HL-60 (cell line): ENCODE data around the genes MIER2, CDC34, ELANE and CFD.

- RRBS: 75% methylated on average over 14 of the region's 41 CpGs
Observed at GRCh38 chr19:308496-308980, 17.3 kb upstream of the PLPP2 start.

DNA sequence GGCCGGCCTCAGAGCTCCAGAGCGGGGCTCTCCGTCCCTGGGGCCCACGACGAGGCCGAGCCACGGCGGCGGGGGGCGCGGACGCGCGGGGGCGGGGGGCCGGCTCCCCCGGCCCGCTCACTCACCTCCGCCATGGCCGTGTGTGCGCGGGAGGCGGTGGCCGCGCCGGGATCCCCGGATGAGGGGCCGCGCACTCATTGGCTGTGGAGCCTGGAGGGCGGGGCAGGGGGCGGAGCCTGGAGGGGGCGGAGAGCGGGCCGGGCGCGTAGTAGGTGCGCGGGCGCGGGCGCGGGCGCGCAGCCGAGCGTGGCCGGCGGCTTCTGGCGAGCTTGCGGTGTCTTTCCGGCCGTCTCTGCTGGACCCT, at the start of gene MIER2:
MIER2 (minus strand) TSS at position 148 of the 364 bp plus-strand sequence.
- RRBS: 34% methylated on average over 39 of the region's 52 CpGs

- RRBS: no CpG with 5 or more reads among the region's 16 CpGs
Observed at GRCh38 chr19:425336-425737, 16.4 kb upstream of the C2CD4C start.

DNA sequence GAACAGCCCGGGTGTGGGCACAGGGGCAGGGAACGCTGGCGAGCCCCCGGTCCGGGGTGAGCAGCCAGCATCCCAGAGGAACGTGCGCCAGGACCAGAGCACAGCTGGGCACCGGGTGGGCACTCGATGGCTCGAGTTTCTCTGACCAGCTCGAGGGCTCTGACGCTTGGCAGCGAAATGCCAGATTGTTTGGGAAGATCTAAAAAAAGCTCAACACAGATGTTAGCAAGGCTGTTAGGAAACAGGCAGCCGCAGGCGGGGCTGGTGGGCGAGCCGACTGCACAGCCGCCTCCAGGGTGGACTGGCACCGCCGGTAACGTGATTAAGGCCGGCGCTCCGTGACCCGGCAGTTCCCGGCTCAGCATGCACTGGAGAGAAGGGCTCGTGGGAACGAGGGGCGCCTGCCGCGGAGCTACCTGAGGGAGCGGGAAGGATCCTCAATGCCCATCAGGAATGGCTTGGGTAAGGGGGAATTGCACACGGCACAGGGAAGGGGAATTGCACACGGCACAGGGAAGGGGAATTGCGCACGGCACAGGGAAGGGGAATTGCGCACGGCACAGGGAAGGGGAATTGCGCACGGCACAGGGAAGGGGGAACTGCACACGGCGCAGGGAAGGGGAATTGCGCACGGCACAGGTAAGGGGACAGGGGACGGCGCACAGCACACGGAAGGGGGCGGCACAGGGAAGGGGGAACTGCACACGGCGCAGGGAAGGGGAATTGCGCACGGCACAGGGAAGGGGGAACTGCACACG, 18.2 kb upstream of the C2CD4C start:
- RRBS: 89% methylated on average over 8 of the region's 53 CpGs

DNA sequence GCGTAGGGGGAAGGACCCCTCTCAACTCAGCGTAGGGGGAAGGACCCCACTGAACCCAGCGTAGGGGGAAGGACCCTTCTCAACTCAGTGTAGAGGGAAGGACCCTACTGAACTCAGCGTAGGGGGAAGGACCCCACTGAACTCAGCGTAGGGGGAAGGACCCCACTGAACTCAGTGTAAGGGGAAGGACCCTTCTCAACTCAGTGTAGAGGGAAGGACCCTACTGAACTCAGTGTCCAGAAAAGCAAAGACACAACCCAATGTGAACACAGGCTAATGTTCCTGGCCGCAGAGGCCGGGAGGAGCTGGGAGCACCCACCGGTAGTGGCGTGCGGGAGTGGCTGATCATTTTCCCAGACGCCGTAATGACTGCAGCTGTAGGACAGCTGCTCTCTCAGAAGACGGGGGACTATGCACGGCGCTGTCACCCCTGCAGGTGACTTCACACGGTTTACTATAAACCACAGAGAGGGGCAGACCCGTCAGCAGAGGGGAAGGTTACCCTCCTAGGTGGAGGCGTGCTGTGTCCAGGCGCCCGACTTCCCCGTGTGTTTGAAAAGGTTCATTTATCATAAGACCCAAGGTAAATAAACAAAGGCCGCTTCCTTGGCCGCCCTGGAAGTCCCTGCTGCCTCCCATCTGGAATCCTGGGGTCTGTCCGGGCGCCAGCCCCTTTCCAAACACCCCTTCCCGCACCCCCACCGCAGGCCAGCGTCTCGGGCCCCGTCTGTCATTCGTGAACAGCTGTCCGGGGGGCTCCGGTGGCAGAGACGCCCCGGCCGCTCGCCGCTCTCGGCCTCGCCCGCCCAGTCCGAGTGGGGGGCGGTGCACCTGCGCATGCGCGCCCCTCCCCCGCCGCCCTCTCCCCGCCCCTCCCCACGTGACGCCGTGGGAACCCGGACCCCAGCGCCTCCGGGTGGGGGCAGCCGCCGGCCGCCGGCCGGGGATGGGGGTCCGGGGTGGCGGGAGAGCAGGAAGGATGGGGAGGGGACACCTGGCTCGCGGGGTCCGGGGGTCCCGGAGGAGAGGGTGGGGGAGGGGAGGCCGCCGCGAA, 1.1 kb downstream of the SHC2 start:
- RRBS: 13% methylated on average over 16 of the region's 69 CpGs

DNA sequence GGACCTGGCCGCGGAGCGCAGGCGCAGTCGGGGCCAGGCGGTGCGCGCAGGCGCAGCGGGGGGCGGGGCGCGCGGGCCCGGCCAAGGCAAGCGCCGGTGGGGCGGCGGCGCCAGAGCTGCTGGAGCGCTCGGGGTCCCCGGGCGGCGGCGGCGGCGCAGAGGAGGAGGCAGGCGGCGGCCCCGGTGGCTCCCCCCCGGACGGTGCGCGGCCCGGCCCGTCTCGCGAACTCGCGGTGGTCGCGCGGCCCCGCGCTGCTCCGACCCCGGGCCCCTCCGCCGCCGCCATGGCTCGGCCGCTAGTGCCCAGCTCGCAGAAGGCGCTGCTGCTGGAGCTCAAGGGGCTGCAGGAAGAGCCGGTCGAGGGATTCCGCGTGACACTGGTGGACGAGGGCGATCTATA, at the start of gene CDC34:
CDC34 (plus strand) TSS at position 113 of the 400 bp plus-strand sequence.
- RRBS: 2% methylated on average over 44 of the region's 61 CpGs

- RRBS: no CpG with 5 or more reads among the region's 21 CpGs
Observed at GRCh38 chr19:534697-535292, 3.2 kb downstream of the CDC34 start.

DNA sequence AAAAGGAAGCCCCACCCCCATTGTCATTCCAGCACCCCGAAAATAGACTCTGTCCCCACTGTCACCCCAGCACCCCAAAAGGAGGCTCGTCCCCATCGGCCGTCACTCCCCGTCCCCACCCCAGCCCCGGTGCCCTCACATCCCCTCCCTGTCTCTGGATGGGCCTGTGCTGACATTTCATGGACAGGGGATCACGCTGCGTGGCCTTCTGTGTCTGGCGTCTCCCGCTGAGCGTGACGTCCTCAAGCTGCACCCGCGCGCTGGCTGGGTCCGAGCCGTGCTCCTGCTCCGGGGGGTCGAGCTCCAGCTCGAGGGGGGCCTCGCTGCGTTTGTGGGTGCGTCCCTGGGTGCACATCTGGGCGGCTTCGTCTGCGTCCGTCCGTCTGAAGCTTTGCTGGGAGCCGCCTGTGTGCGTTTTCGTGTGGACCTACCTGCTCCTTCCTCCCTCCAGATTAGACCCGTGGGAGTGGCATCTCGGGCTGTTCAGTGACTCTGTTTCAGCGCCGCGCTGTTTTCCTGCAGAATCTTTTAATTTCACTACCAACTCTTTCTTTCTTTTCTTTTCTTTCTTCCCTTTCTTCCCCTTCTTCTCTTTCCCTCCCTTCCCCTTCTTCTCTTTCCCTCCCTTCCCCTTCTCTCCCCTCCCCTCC, 7.3 kb downstream of the GZMM start:
- RRBS: no CpG with 5 or more reads among the region's 36 CpGs

DNA sequence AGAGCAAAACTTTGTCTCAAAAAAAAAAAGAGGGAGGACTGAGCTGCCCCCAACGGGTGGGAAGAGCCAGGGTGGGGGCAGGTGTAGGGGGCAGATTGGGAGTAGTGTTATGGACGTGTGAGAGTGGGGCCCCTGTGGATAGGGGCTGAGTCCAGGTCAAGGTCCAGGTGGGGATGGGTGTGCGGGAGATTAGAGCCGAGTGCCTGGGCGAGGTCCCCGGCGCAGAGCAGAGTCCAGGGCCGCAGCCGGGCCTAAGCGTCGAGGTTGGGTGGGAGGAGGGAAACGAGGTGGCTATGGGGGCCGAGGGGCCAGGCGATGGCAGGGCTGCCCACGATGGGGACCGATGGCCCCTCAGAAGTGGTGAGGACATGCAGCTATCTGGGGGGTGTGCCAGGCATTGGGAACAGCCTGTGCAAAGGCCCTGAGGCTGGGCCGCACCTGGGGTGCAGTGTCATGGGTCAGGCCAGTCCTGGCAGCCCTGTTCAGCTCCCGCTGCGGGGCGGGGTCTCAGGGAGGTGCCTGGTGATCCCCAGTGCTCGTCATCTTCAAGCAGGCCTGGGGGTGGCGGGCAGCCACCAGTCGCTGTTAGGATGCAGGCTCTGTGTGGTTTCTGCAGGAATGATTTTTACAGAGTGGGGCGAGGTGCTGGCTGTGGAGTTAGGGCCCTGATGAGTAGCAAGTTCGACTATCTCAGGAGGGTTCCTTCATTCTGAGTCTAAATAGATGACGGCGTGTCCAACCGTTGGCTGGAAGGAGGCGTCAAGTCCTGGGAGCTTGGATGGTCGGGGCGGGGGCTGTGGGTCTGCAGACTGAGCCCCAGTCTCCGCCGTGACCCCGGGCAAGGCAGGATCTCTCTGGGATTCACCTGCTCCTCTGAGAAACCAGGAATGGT, 12.2 kb upstream of the MISP start:
- RRBS: no CpG with 5 or more reads among the region's 34 CpGs

DNA sequence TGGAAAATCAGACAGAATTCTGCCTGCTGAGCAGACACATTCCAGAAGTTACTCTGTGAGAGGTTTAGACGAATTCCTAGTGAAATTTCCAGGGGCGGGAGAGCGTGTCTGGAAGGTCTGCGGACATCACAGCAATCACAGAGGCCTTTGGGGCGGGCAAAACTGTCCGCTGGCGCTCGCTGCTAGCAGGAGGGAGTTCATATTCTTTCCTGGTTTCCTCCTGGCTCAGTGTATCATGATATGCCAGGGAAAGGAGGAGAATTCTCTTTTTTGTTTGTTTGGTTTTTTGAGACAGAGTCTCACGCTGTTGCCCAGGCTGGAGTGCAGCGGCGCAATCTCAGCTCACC, 17.6 kb downstream of the MISP start:
- RRBS: no CpG with 5 or more reads among the region's 11 CpGs

DNA sequence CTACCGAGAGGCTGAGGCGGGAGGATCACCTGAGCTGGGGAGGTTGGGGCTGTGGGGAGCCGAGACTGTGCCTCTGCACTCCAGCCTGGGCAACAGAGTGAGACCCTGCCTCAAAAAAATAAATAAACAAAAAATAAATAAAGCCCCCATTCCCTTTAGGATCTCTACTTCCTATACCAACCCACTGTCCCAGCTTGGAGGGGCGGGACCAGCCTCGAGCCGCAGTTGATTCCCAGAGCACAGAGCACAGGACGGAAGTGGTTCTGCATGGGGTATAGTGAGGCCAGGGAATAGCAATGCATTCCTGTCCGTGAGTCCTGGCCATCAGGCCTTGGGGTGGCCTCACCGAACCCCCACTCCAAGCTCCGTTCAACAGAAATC, 4.9 kb upstream of the PTBP1 start:
- RRBS: no CpG with 5 or more reads among the region's 10 CpGs

DNA sequence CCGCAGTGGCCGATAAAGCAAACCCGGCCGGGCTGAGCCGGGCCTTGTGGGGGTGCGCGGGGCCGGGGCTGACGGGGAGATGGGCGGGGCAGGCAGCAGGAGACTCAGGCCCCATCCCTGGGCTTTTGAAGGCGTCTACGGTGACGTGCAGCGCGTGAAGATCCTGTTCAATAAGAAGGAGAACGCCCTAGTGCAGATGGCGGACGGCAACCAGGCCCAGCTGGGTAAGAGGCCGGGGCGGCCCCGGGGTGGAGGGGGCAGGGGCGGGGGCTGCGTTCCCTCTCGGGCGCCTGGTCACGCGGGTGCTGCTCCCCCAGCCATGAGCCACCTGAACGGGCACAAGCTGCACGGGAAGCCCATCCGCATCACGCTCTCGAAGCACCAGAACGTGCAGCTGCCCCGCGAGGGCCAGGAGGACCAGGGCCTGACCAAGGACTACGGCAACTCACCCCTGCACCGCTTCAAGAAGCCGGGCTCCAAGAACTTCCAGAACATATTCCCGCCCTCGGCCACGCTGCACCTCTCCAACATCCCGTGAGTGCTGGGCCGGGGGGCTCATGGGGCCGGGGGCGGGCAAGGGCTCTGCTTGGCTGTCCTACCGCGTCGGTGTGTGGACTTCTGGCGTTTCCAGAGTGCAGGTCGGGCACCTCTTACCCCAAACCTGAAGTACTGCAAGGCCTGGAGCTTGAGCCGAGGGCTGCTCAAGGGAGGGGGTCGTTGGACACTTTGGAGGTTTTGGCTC, 11.1 kb downstream of the PTBP1 start:
- RRBS: 87% methylated on average over 4 of the region's 52 CpGs

GRCh38 chr19:852192-852391, at the start of gene ELANE:
ELANE (plus strand) TSS chr19:852303.
- RRBS: 4% methylated on average over 12 of the region's 16 CpGs

GRCh38 chr19:858814-859818, at the start of gene CFD:
CFD (plus strand) TSS chr19:859664.
- RRBS: 5% methylated on average over 6 of the region's 25 CpGs

DNA sequence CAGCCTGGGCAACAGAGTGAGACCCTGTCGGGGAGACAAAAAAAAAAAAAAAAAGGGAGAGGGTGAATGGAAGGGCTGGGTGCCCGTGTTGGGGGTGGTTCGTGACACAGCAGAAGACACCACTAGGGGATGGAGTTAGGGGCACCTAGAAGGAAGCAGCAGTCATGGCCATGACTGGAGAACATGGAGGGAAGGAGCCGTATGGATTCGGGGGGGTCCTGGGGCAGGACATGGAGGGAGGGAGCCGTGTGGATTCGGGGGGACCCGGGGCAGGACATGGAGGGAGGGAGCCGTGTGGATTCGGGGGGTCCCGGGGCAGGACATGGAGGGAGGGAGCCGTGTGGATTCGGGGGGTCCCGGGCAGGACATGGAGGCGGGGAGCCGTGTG, 11.1 kb downstream of the CFD start:
- RRBS: over 99% methylated on average over 3 of the region's 16 CpGs

- RRBS: no CpG with 5 or more reads among the region's 34 CpGs
Observed at GRCh38 chr19:899171-899922, 6.4 kb upstream of the MED16 start.

GRCh38 chr19:912162-912553, 861 bp downstream of the R3HDM4 start:
- RRBS: 29% methylated on average over 9 of the region's 23 CpGs

DNA sequence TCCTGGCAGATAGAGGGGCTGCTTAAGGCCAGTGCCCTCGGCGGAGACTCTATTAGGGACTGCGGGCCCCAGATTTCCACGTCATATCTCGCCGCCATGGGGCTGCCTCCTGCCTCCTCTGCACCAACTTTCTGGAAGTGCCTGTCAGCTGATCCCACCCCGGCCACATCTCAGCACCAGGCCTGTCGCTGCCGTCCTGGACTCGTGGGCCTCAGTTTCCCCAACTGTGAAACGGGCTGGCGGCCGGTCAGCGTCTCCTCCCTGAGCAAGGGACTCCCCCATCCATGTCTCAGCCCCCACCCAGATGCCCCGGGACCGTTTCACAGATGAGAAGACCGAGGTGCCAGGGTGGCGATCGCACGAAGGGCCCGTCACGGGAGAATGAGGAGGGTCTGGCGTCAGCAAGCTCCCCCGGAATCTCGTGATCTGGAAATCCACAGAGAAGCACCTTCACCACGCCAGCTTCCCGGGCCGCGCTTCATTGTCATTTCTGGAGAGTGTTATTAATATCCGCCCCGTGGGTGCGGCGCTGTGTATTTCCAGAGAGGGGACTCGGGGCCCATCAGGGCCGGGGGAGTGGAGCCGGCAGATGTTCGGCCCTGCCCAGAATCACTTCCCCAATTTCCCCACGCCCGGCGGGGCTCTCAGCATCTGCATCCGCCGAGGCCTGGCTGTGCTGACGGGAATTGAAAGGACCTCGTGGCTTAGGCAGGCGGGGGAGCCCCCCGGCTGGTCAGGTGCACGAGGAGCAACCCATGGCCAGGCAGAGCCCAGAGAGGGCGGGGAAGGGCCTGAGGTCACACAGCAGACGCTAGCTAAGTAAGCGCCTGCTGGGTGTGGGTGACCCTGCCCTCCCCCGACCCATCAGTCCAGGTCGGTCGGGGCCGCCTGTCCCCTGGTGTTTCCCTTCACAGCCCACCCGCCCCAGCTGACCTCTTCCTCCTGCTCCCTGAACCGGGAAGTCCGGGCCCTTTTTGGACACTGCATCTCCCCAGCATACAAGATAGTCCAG, 21.7 kb downstream of the ARID3A start:
- RRBS: 7% methylated on average over 23 of the region's 57 CpGs

- RRBS: no CpG with 5 or more reads among the region's 12 CpGs
Observed at GRCh38 chr19:959981-960378, 24.2 kb upstream of the WDR18 start.

- RRBS: 2% methylated on average over 20 of the region's 49 CpGs
Observed at GRCh38 chr19:982516-983277, 1.4 kb upstream of the WDR18 start.